Bile duct (tissue), 1 donor: ENCODE data around the genes MS4A3 and CCDC86.

DNA sequence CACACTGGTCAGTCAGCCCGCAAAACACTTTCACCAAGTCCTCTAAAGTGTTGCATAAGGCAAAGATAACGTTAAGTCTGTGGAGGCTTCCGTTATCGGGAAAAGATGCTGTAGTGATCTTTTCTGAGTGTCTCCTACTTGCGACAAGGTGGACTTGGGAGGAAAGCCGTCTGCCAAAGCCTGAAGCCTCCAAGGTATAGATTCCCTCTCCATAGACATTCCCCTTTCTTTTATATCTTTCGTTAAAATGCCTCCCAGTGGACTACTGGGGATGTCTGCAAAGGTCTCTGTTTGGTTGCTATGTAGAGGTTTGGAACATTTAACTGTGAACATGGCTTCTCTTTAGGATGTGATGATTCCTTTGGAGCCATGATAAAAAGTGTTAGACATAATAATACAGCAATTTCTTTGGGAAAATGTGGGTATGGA is at the start of gene MS4A3:
Gene MS4A3 (plus strand): TSS at position 119 of the 429 bp plus-strand sequence.
- PRO-cap, result no peak

- PRO-cap, result no peak
Observed at GRCh38 chr11:60161165-60161536, 21.7 kb downstream of the MS4A6A start.

DNA sequence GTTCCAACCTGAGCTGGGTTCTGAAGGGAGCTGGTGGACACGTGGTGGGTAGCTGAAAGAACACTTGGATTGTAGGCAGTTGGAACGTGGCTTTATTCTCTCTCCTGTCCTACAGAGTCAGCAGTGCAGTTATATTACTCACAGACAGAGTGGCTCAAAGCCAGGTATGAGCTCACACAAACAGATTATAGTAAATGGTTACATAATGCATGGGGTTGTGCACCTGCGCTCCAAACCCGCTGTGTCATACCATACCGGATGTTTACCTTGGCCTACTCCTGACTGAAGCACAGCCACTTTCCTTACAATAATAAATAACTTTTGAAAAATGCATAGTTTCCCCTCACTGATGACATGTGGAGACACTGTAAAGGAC is 13.6 kb downstream of the MS4A6A start:
- PRO-cap, result no peak

DNA sequence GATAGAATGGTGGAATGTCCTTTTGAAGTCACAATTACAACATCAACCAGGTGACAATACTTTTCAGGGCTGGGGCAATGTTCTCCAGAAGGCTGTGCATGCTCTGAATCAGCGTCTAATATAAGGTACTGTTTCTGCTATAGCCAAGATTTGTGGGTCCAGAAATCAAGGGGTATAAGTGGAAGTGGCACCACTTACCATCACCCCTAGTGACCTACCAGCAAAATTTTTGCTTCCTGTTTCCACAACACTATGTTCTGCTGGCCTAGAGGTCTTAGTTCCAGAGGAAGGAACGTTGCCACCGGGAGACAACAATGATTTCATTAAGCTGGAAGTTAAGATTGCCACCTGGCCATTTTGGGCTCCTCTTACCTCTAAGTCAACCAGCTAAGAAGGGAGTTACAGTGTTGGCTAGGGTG is 20.5 kb downstream of the MS4A4E start:
- PRO-cap, result no peak

- PRO-cap, result no peak
Observed at GRCh38 chr11:60285324-60285792, 4.9 kb downstream of the MS4A4A start.

GRCh38 chr11:60502634-60502949 is 10.0 kb downstream of the MS4A12 start:
- PRO-cap, result no peak

DNA sequence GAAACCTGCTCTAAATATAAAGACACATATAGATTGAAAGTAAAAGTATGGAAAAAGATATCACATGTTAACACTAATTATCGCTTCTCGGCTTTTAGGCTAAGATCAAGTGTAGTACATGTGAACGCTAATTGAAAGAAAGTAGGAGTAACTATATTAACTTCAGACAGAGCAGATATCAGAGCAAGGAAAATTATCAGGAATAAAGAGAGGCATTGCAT is 79.0 kb downstream of the MS4A13 start:
- PRO-cap, result no peak

GRCh38 chr11:60658198-60658875 is 41.1 kb upstream of the MS4A8 start:
- PRO-cap, result no peak

GRCh38 chr11:60841515-60842752 is at the start of gene CCDC86:
Gene CCDC86, plus strand, starts transcription at chr11:60842113.
- PRO-cap, result bidirectional peak, plus-strand start at chr11:60842058, minus-strand start at chr11:60841933

DNA sequence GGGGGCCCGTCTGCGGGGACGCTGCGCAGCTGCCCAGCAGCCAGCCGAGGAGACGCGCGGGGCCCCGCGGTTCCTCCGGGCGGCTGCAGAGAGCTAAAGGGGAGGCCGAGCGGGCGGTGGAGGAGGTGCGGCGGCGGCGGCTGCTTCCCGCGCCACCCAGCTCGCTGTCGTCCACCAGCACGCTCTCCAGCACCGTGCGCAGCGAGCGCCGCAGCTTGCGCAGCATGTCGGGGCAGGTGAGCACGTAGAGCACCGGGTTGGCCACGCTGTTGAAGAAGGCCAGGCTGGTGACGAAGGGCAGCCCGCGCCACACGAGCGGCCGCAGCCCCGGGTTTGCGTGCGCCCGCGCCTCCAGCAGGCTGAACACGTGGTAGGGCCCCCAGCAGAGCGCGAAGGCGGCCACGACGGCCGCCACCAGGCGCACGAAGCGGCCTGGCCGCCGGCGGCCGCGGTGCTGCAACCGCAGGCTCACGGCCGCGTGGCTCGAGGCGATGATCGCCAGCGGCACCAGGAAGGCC is 3.1 kb downstream of the PTGDR2 start:
- PRO-cap, result unidirectional peak, minus-strand start at position 169 of the sequence

DNA sequence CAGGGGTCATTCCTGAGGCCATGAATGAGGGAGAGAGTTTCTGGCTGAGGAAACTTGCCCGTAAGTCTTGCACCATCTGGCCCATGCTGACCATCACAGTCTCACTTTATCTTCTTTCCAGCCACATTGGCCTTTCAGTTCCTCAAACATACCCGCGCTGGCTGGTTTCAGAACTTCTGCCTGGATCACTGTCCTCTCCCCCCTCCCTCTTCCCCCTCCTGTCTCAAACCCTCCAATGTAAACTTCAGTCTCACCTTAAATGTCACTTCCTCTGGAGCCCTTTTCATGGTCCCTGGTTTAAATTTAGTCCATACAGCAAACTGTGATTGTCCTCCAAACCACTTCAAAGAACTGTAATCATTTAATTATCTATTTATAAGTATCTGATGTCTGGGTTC is 3.7 kb upstream of the TMEM109 start:
- PRO-cap, result no peak

DNA sequence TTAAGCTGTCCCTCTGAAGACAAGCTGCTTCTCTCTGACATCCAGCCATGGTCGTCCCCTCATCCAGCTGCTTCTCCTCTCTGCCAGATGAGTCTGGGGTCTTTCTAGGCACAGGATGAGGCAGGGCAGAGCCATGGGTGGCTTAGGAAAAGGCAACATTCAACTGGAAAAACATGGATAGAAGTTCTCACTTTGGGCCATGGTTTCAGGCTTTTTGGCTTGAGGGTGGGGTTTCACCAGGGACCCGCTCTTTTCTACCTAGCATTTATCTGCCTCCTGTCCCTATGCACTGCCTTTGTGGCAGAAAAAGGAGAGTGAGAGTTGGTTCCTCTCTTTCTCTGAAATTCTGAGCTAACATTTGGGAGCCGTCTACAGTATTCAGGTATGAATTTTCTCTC is 644 bp upstream of the TMEM109 start:
- PRO-cap, result no peak

GRCh38 chr11:60936898-60937571 is 12.8 kb downstream of the TMEM132A start:
- PRO-cap, result no peak

DNA sequence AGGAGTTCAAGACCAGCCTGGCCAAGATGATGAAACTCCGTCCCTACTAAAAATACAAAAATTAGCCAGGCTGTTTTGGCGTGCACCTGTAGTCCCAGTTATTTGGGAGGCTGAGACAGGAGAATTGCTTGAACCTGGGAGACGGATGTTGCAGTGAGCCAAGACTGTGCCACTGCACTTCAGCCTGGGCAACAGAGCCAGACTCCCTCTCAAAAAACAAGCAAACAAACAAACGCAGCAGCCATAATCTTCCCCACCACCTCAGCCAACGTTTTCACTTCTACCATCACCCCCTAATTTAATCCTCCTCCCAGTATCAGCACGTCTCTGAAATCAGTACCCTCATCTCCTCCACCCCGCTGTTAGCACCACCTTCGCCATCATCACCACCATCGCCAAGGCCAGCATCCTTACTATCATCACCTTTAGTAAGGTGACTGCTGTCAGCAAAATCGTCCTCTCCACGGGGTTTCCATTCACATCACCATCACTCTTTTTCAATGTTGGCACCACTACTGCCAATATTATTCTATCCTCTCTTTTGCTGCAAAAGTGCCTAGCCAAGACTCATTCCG is 7.9 kb downstream of the SLC15A3 start:
- PRO-cap, result no peak

GRCh38 chr11:60952791-60952996 is 718 bp upstream of the SLC15A3 start:
- PRO-cap, result no peak

GRCh38 chr11:60978625-60979368 is 7.3 kb downstream of the CD6 start:
- PRO-cap, result no peak

- PRO-cap, result bidirectional peak, plus-strand start at chr11:61042498, minus-strand start at chr11:61042266
Observed at GRCh38 chr11:61041926-61042600, 60.2 kb upstream of the CD5 start.

DNA sequence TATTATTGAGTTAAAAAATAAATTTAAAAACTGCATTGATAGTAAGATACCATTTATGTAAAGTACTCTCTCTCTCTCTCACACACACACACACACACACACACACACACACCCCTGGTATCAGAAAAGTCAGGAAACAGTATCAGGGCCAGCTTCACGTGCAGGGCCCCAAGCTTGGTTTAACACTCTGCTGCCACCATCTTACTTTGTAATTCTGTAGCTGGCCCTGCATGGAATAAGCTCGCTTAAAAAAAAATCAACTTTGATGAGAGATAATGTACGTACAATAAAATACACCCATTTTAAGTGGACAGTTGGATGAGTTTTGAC is 59.7 kb upstream of the CD5 start:
- PRO-cap, result no peak

DNA sequence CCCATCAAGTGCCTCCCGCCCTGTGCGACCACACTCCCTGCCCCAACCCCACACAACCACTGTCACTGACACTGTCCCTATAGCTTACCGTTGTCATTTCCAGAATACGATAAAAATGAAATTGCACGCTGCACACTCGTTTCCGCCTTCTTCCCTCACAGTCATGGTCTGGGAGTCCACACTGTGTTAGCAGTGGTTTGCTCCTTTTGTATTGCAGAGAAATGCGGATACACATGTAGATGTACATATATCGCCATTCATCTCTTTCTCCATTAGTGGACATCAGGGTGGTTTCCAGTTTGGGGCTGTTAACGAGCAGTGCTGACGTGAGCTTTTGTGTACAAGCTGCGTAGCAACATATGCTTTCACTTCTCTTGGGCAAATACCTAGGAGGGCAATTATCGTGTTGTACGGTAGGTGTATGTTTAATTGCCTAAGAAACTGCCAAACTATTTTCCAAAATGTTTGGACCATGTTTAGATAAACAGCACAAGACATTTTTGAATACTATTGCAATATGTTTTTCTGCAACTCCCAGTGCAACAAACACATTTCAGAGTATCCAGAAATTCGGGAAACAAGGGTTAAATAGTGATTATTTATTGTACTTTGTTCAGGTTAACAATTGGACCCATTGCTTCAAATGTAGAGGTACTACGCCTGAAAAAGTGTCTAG is 59.2 kb upstream of the CD5 start:
- PRO-cap, result no peak

- PRO-cap, result no peak
Observed at GRCh38 chr11:61071161-61071680, 31.1 kb upstream of the CD5 start.